Bronchial lymph node (tissue), 1 donor: ENCODE results near the genes MTMR2 and MAML2.

DNA sequence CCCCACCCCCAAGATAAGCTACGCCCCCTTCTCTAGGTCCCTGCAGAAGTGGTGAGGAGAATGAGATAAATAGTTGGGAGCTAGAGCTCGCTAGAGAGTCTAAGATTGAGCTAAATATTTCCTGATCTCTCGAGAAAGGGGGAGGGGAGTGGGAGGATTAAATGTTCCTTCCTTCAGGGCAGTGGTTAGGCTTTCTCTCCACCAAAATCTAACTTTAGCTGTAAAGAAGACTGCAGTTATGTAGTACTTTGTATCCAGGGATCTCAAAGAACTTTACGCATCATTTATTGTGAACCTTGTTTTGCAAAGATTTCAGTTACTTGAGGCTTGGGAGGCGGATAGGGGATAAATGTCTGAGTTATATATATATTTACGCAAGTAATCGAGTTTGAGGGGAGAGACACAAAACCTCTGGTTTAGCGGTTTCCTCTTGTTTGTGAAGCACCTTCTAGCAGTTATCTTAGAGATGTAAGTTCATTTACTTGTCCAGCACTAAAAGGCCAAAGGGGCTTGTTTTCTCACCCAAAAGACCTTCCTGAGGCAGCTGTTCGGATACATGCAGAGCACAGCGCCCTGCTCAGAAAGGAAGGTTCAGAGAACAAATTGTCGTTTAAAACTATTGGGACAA is 635 bp upstream of the SESN3 start:
- PRO-cap = bidirectional peak, plus-strand start at position 63 of the sequence, minus-strand start at position 42 of the sequence; bidirectional peak, plus-strand start at position 160 of the sequence, minus-strand start at position 210 of the sequence

DNA sequence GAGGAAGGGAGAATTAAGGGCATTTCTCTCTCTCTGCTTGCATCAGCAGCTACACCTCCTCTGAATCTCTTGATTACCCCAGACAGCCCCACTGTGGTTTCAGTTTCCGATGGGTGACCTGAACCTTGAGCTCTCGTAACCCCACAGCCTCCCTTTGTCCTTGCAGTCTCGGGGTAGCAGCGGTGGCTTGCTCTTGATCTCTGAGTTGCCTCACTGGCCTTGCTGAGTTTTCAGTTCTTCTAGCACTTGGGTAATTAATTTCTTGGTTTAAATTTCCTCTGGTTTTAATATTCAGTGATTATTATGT is 212.5 kb upstream of the SESN3 start:
- PRO-cap = bidirectional peak, plus-strand start at position 102 of the sequence, minus-strand start outside the sequence

DNA sequence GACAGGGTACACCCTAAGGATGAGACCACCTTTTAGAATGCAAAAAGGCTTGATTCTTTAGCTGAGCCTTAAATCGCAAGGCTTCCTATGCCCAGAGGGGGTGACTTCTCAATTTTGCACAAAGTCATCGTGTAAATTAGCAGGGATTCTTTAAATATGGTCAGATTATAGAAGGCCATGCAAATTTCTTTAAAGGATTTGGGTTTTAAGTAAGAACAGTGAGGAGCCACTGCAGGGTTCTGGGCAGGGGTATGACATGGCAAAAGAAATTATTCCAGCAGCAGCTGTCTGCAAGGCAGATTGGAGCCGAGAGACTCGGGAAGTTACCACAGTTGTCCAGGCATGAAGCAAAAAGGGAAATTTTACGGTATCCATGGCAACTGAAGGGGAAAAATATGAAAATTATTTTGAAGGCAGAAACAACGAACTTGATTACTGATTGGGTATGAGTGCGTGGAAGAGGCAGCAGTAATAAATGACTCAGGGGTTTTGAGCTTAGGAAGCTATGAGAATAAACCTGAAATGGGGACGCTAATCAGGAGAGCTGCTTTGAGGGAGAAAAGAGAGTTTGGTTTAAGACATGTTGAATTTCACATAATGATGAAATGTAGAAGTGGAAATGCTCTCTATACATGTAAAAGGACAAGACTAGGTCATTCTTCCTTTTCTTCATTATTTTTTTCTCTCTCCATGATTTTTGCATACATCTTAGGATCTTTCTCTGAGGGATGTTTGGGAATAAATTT is 91.6 kb downstream of the FAM76B start:
- PRO-cap = unidirectional peak, plus-strand start at position 234 of the sequence; bidirectional peak, plus-strand start at position 438 of the sequence, minus-strand start at position 325 of the sequence

DNA sequence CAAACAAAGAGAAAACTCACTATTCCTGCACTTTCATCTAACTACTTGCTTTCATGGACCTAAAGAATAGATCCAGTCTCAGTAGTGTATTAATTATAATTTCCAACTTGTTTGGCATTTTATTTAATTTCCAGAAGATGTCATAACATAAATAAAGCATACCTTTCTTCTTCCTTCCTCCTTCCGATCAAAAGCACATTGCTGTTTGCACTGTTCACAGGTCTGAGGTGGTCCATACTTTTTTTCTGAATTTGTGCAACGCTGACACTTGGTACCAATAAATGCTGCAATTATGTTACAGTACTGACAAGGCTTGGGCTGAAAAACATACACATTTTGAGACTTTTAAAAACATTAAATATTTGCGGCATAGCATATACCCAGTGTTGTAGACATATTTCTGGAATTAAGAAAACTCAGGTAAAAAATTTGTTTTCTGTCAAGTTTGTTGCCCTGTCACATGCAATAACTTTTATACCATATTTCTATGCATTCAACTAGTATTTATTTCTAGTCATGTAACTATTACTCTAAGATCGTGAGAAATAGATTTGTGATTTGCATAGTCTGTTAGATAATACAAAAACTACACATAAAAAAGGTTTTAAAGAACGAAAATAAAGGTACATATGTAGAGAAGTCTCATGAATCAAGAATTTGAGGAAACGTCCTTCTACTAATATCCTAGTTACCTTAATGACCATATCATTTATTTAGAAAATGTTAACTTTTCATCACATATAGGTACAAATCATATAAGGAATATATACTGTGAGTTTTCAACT is 3.4 kb downstream of the FAM76B start:
- PRO-cap = no peak

GRCh38 chr11:95806668-95807804 is 16.7 kb downstream of the CEP57 start:
- PRO-cap = no peak

DNA sequence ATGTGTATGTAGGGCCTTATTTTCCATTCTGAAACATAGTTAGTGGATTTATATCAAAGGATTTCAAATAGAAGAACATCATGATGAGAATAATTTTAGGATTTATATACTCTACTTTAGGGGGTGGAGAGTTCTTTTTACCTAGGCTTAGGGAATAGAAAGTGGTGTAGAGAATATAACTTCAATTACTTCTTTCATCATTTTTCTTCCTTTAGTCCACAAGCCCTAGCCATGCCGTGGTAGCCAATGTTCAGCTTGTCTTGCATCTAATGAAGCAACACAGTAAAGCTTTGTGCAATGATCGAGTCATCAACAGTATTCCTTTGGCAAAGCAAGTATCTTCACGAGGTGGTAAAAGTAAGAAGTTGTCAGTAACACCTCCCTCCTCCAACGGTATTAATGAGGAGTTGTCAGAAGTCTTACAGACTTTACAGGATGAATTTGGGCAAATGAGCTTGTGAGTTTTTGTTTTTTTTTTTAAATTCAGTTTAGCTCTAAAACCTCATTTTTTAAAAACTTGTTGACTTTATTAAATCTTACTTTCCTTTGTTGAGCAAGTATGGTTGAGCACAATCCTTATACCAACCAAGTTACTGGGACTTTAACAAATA is 37.4 kb downstream of the CEP57 start:
- PRO-cap = no peak

GRCh38 chr11:95875114-95876161 is 48.5 kb downstream of the MTMR2 start:
- PRO-cap = no peak

DNA sequence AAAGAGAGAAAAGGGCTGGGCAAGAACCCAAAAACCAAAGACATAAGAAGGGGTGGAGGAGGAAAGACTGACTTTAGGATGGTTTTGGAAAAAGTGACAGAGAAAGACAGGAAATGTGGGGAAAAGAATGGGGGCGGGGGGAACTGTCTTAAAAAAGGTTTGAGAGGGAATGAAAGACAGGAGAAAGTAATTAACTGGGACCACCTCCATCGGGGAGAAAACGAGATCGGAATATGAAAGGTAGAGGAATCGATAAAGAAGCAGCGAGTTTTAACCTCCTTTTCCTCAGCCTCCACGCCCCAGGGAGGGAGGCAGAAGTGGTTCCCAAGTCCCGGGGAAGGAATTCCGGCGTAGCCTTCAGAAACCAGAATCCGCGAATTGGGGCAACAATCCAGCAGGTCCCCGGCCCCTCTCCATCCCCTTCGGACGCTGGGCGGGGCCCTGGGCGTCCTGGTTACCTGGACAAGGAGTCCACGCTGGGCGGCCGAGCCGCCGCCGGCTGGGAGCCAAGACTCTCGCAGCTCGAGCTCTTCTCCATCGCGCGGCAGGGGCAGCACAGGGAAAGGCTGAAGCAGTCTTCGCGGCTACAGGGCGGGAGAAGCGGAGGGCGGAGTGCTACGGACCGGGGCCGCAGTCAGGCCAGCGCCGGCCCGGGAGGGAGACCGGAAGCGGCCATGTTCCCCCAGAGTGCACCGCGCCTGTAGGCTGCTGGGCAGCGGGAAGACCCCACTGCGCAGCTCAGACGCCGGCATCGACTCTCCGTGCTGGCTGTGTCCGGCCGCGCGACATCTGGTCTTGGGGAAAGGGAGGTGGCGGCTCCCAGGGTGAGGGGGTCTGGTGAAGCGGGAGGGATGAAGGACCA is at the start of gene MTMR2:
Gene MTMR2, minus strand, starts transcription at position 691 of the 862 bp plus-strand sequence.
- PRO-cap = bidirectional peak, plus-strand start at position 487 of the sequence, minus-strand start at position 372 of the sequence; bidirectional peak, plus-strand start at position 736 of the sequence, minus-strand start at position 650 of the sequence

DNA sequence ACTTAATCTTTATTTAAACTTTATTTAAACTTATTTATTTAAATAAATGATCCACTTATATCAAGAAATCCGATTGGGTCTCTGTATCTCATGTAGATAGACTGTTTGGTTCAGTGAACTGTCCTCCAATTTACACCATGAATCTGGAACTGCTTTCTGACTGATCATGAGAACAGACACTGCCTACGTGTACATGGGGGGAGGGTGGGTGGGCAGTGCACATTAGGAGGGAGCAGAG is 92.1 kb upstream of the MTMR2 start:
- PRO-cap = no peak

GRCh38 chr11:96076524-96076999 is 152.7 kb upstream of the MTMR2 start:
- PRO-cap = no peak

GRCh38 chr11:96162670-96163580 is 180.1 kb downstream of the MAML2 start:
- PRO-cap = no peak

DNA sequence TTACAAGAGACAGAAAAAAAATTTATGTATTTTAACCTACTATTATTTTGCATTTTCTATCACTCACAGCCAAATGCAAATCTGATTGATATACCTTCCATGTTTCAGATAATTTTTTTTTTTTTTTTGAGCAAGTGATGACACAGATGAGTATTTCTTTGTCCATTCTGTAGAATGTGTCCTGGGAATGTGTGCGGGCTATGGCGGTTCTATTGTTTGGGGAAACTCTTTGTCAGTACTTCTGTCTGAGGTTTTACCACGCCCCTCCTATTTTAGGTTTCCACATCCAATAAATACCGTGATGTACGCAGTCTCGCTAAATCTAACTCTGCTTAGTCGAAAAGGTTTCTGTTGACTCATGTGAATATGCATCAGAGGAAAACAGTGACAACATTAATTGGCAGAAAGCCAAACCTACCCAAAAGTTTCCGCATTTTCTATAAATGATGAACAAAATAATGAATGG is 143.6 kb downstream of the MAML2 start:
- PRO-cap = bidirectional peak, plus-strand start at position 351 of the sequence, minus-strand start at position 330 of the sequence

- PRO-cap = unidirectional peak, plus-strand start at chr11:96258482
Observed at GRCh38 chr11:96257591-96258619, 85.1 kb downstream of the MAML2 start.

- PRO-cap = no peak
Observed at GRCh38 chr11:96258620-96259186, 84.3 kb downstream of the MAML2 start.

- PRO-cap = no peak
Observed at GRCh38 chr11:96306344-96306874, 36.6 kb downstream of the MAML2 start.

GRCh38 chr11:96307353-96308171 is 35.4 kb downstream of the MAML2 start:
- PRO-cap = unidirectional peak, minus-strand start at chr11:96307988

DNA sequence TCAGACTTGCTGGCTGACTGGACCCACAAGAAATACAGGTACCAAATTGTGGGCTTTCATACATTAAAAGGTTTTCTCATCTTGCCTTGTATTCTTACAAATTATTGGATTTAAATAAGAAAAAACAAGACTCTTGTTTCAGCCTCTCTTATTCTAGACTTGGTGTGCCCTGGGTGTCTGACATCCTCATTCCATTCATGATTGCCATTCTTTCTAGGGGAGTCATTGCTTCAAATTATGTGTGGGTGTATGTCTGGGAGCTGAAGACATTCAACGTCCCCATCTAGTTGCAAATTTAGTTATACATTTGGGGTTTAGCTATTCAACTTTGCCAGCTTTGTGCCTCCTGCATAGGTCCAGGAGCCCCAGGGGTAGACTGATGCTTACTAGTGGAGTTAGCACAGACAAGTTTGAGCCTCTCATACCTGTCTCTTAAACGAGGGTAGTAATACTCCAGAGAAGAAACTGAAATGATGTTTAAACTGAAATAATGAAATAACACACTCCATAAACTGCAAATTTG is 18.0 kb downstream of the MAML2 start:
- PRO-cap = no peak

GRCh38 chr11:96342085-96342445 is 930 bp downstream of the MAML2 start:
- PRO-cap = no peak

DNA sequence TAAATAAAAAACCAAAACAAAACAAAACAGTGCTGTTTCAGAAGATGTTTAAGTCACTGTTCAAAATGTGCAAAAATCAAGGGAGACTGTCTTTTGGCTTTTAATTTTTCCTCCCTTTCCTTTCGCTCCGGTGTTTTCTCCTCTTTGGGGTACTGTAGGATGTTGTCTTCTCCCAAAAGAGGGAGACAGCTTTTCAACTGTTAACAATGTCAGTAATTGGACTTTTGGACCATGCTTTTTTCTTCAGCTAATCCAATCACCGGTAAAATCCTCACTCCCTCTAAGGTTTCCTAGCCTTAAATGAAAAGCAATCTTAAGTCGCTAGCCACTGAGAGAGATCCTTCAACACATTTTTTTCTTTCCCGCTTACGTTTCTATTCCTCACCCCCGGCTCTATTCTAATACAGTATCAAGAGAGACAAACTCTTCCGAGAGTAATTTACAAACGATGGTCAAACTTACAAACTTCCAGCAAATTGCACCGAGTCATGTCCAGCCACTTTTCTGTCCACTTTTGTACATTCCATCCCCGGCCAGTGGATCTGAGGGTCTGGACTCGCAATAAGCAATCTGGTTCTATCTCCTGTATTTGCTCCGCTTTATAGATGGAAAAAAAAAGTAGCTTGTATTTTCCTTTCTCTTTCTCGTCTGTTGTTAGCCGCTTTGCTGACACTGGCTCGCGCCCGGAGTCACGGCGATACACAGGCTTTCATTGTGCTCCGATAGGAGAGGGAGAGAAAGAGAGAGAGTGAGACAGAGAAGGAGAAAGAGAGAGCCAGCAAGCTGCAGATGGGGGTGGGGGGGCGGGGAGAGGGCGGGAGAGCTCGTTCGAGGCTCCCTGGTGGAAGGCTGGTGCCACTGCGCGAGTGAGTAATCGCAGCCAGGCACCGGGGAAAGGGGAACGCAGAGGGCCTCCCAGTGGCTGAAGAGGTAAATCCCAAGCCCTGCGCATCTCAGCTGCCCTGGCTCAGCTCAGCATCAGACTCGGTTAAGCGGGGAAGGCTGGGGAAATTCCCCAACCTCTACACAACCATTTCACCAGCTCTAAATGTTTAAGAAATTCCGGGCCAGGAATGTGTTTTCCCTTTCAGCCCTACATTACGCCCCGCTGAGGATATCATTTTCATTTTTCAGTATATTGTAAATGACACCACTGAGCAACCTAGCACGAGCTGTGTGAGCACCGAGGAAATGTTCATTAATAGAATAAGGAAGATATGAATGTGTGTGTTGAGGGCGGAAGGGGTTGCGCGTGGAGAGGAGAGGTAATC is at the start of gene MAML2:
Gene MAML2, minus strand, starts transcription at position 750 of the 1,271 bp plus-strand sequence.
- PRO-cap = bidirectional peak, plus-strand start at position 869 of the sequence, minus-strand start at position 572 of the sequence

GRCh38 chr11:96384601-96385078 is 5.1 kb downstream of the CCDC82 start:
- PRO-cap = no peak